ENCODE data around the genes STK32A and SPINK13.

GRCh38 chr5:147233966-147234356 is 865 bp upstream of the STK32A start:
- PRO-cap: no peak
- RRBS: no CpG with 5 or more reads among the region's 10 CpGs

GRCh38 chr5:147234357-147235212 is at the start of gene STK32A:
TSS of gene STK32A (plus strand) at chr5:147235026.
- PRO-cap: no peak
- RRBS: 14% methylated on average over 22 of the region's 57 CpGs

DNA sequence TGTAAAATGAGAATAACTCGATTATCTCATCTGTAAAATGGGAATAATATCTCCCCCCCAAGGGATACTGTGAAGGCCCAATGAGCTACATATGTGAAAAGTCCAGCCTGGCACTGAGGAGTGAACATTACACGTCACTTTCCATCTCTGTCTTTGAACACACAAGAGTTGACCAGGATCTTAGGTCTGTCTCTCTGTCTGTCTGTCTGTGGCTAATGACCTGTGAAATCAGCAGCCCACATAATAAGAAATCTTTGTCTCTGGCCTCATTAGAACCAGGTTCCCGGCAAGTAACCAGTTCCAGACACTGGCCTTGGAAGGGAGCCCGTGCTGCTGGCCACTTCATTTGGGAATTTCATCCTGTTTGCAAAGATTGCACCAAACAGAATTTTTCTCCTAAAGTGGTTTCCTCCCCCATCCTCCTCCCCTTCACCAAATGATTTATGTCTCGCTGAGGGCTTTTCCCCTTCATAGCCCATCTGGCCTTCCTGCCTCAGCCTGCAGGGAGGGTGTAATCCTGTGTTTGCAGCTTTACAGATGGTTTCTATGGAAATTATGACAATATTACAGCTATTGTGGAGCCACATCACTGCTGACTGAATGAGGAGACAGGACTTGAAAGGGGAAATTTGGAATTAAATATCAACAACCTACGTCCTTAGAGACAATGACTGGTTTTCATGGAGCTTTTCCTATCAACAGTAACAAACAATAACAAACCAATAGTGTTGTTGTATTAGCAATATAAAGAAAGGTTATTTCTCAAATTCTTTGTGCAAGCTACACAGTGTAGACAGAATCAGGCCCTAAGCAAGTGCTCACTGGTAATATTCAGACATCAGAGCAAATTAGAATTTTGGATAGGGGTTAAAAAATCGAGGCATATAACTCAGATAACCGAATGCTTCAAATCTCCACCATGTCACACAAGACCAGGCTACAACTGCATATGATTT is 25.8 kb downstream of the DPYSL3 start:
- PRO-cap: no peak
- RRBS: no CpG with 5 or more reads among the region's 8 CpGs

- PRO-cap: no peak
- RRBS: no CpG with 5 or more reads among the region's 2 CpGs
Observed at GRCh38 chr5:147560843-147561400, 51.1 kb upstream of the DPYSL3 start.

- PRO-cap: no peak
- RRBS: no CpG with 5 or more reads among the region's 6 CpGs
Observed at GRCh38 chr5:147804930-147805532, 22.5 kb upstream of the JAKMIP2 start.

DNA sequence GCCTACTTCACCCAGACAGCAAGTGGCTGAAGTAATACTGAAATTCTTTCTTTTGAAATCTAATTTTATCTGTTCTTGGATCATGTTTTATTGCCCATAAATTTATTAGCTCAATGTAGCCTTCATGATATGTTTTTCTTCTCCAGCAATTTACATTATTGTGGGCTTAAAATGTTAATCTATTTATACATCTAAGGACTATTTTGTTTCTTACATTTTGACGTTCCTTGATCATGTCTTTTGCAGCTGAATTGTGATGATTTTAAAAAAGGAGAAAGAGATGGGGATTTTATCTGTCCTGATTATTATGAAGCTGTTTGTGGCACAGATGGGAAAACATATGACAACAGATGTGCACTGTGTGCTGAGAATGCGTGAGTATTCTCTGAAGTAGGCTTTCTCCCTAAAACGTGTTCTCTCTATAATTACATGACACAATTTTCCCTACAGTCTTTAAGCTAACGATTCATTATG is 22.4 kb downstream of the SPINK5 start:
- PRO-cap: no peak
- RRBS: no CpG with 5 or more reads among the region's 4 CpGs

GRCh38 chr5:148089344-148089663 is 25.5 kb downstream of the SPINK5 start:
- PRO-cap: no peak
- RRBS: no CpG with 5 or more reads among the region's 2 CpGs

DNA sequence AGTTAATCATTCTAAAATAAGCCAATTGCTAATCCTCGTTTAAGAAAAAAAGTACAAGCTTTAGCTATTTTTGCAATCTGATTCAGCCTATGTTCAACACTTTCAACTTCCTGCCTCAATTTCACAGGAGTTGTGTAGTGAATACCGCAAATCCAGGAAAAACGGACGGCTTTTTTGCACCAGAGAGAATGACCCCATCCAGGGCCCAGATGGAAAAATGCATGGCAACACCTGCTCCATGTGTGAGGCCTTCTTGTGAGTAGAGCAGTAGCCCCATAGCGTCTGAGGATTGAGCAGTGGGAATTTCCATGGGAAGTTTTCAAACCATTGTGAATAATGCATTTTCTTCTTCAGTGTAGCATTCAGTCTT is 37.9 kb downstream of the SPINK5 start:
- PRO-cap: no peak
- RRBS: no CpG with 5 or more reads among the region's 5 CpGs

DNA sequence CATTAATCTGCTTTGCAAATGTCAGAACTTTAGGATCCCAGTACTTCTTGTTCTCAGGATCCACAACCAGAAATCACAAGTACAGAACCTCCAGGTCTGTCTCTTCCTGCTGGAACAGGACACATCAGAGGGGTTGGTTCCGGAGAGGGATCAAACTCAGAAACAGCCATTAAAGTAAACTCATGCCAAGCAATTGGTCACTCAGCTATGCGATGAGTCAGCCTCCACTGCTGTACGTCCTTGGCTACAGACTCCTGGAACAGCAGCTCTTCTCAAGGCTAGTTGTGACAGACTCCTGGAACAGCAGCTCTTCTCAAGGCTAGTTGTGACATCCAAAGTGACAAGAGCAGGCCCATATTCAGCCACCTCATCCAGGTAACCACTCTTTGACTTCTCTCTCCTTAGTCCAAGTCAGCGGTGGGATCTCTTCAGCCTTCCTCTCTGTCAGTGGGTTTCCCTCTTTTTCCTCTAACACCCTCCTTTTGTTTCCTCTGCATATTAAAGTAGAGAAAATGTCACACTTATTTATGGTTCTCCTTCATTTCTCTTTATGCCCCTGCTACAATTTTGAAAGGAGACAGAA is at the start of gene SPINK13:
Gene SPINK13 (plus strand): TSS at position 281 of the 583 bp plus-strand sequence.
- PRO-cap: no peak
- RRBS: no CpG with 5 or more reads among the region's 4 CpGs

DNA sequence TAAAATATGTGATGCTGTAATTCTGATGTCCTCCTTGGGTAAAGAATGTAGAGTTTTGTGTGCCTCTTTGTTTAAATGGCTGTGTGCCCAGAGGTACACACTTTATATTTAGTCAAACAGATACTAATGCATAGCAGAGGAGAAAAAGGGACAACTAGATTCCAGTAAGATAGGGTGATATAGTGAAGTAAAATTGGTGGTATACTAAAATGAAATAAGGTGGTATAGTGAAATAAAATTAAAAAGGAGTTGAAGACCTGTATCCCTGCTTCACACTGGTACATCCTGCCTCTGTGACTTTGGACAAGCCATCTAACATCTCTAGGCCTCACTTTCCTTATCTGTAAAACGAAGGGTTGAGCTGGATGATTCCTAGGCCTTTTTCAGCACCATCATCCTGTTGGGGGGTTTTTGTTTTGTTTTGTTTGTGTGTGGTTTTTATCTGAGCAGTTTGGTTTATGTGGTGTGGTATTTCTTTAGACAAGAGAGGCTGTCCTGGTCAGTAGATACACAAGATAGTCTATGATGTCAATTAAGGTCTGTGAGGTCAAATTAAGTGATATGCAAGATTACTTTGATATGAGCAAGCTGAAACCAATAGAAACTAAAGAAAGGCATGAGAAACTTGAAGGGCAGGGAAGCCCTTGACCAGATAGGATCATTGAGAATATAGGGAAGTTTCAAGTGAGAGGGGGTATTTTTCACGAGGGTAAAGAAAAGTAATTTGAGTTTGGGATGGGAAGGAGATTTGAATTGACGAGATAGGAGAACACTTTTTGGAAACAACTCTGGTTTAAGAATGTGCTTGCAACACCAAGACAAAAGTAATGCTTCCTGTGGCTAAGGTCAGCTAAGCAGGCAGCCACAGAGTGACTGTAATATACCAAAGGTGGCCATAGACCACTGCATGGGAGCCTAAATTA is 1.7 kb downstream of the FBXO38 start:
- PRO-cap: no peak
- RRBS: no CpG with 5 or more reads among the region's 3 CpGs

- PRO-cap: no peak
- RRBS: no CpG with 5 or more reads among the region's 5 CpGs
Observed at GRCh38 chr5:148848202-148848998, 22.0 kb downstream of the ADRB2 start.

- PRO-cap: no peak
- RRBS: 25% methylated on average over 1 of the region's 12 CpGs
Observed at GRCh38 chr5:148912452-148913553, 86.4 kb downstream of the ADRB2 start.

DNA sequence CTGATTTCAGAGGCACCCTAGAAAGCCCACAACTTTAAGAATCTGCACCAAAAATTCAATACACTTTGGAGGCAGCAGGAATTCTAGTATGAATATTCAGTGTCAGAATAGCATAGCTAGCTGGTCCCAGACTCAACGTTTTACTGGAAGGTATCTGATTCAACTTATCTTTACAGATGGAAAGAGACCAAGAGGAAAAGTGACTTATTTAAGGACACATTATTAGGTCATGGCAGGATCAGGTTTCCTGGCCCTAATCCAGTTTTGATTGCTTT is 38.5 kb downstream of the SH3TC2 start:
- PRO-cap: no peak
- RRBS: no CpG with 5 or more reads among the region's 1 CpG

DNA sequence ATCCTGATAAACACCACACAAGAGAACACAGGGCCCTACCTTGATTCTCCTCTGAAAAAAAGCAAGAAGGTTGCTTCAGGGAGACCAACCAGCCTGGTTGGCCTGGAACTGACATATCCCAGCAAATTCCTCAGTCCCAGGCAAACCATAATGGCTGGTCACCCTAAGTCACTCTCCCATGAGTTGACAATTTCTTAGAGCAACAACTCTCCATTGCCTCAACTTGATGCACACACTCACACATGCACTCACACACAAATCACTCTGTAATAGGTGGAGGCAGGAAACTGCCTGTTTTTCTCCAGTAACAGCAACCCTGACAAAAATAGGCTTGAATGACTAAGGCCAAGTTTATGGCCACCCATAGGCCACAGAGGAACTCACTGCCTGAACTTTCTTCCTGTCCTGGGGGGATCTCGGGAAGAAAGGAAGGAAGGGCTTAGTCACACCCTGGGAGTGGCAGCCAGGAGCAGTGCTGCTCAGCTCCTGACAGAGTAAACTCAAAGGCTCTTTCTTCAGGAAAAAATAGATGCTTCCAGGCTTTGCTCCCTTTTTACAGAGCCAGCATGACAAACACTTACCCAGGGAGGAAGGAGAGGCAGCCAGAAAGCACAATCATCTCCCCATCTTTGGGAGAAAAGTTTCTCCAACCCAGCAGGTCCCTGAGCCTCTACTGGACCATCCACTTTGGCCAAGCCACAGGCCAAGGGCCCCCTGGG is 459 bp downstream of the SH3TC2 start:
- PRO-cap: unidirectional peak, plus-strand start at position 442 of the sequence
- RRBS: no CpG with 5 or more reads among the region's 1 CpG

DNA sequence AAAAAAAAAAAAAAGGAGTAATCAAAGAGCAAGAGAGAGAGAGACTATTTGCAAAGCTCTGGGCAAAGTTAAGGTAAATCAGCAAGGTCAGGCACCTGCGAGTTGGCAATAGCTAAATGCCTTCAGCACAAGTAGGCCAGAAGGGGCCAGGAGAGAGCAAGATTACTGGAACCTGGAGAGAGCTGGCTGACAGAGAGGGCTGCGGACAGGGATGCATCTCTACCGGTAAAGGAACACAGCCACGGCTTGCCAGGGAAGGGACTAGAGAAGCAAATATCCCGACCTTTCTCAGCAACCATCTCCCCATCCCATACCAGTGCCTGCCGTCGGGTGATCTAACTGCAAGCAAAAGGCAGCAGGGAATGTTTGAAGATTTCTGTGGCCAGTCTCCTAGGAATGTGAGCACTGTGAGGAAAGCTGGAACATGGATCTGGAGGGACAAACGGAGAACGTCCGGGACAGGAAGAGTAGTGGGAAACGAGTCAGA is 15.9 kb upstream of the ABLIM3 start:
- PRO-cap: no peak
- RRBS: no CpG with 5 or more reads among the region's 11 CpGs

GRCh38 chr5:149174290-149174669 is 33.0 kb downstream of the ABLIM3 start:
- PRO-cap: no peak
- RRBS: no CpG with 5 or more reads among the region's 5 CpGs

GRCh38 chr5:149329599-149329984 is 15.7 kb upstream of the GRPEL2 start:
- PRO-cap: no peak
- RRBS: no CpG with 5 or more reads among the region's 6 CpGs

DNA sequence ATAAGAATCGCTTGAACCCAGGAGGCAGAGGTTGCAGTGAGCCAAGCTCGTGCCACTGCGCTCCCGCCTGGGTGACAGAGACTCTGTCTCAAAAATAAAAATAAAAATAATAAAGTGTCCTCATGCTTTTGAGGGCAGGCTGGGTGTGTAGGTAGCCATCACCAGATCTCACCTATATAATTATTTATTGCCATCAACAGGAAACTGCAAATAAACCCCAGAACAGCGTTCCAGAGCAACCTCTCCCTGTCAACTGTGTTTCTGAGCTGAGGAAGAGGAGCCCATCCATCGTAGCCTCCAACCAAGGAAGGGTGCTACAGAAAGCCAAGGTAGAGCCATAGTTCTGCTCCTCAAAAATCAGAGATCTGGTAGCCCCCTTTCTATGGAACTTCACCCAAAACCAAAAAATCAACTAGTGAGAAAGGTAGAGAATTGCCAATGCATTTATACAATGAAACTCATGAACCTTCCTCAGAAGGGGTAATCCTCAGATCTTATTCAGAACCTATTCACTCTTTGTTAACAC is 9.8 kb upstream of the GRPEL2 start:
- PRO-cap: no peak
- RRBS: no CpG with 5 or more reads among the region's 6 CpGs

DNA sequence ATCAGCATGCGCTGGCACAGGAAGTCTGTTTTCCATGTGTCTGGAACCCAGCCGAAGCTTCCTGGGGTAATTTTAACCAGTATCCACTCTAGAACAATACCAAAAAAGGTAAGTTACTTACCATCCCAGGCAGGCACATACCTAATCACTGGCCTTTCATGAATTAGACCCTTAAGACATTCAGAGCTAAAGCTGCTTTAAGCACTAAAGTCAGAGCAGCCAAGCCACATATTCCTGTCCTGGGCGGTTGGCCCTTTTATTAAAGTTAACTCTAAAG is 6.9 kb downstream of the IL17B start:
- PRO-cap: no peak
- RRBS: no CpG with 5 or more reads among the region's 3 CpGs

DNA sequence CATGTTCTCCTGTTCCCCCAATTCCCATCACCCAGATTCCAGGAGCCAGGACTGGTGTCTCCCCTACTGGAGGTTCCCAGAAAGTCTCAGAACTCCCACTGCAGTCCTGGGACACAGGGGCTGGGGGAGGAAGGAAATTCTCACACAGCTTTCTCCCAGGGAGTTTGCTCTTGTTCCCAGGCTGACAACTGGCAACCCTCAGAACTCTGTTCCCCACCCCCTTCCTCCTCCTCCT is 27.1 kb upstream of the IL17B start:
- PRO-cap: no peak